HEK293 (cell line): ENCODE data around the genes DIRAS3, RPE65 and SRSF11.

DNA sequence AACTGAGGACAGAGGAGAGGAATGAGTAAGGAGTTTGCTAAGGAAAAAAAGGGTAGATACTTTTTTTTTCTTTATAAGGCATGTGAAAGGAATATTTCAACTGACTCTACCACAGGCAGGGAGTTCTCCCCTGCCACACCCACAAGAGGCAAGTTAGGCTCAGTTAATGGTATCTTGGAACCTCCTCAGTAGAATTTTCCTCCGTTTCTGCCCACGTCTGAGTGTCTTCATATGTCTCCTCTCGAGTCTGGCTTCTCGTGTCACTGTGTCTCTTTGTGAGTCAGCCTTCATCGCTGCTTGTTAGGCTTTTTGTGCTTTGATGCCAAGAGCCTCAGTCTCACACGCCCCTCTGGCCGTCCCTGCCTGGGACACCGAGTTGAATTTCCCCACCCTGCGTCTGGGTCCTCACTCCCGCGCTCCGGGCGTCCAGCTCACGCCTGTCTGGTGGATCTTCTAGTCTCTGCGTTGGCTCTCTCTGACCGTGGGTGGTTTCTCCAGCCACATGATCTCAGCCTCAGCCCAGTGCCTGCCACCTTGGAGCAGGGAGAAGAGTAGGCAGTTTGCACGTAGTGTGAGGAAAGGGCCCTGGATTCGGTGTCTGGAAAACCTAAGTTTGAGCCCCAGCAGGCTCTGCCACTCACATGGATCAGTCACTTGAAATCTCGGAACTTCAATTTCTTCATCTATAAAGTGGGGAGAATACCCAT is 125.7 kb upstream of the GADD45A start:
- PRO-cap = bidirectional peak, plus-strand start at position 455 of the sequence, minus-strand start at position 373 of the sequence
- RRBS, 2 experiments = no CpG with 5 or more reads among the region's 19 CpGs

DNA sequence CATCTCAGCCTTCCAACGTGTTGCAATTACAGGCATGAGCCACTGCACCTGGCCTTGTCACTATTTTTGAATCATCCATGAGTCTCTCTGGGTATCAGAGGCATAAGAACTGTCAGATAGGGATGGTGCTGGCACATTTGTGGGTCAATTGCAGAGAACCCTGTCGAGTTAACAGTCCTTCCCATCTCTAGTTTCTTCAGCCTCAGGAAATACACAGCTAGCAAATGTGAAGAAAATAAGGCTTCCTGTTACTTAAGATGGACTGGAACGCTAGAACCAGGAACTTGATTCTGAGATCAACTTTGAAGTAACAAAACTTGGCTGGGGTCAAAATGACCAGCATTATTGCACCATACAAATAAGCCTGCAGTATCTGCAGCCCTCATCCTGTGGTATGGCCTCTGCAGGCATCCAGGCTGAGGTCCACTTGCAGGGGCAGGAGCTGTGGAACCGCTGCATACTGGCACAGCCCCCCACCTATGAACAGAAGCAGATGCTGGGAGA is 124.2 kb upstream of the GADD45A start:
- PRO-cap = no peak
- RRBS, 2 experiments = no CpG with 5 or more reads among the region's 4 CpGs

GRCh38 chr1:67588154-67588714 is 96.8 kb upstream of the GADD45A start:
- PRO-cap = no peak
- RRBS, 2 experiments = no CpG with 5 or more reads among the region's 7 CpGs

DNA sequence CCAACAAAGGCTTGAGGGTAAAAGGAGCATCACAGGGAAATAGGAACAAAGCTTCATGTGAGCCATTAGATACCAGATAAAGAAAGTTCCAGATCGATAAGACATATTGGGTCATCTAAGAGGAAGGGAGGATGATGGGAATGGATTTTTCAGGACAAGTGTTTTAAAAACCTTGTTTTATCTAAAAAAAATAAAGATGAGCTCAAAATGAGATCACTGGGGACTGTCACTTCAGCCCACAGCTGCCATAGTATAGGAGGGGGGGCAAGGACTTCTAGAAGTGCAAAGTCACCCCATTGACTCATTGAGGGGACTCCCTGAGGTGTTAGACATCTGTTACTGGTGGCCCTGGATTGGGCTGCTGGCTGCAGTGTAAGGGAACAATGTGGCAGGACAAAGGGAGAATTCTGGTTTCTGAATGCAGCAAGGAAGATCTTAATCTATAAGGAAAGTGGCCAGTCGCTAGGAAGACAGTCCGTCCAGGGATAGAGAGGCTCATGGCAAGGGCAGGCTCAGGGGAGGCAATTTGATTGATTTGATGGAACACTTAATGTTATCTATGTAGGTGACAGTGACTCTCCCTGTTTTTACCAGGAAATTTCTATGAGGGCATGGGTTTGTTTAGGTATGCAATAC is 38.3 kb upstream of the GADD45A start:
- PRO-cap = no peak
- RRBS, 2 experiments = no CpG with 5 or more reads among the region's 3 CpGs

GRCh38 chr1:67686201-67687295 is 1.5 kb downstream of the GADD45A start:
- PRO-cap = bidirectional peak, plus-strand start at chr1:67686368, minus-strand start at chr1:67686236; bidirectional peak, plus-strand start at chr1:67686937, minus-strand start at chr1:67686829
- RRBS, 2 experiments = 1 to 3% methylated on average over 18 of the region's 52 CpGs

DNA sequence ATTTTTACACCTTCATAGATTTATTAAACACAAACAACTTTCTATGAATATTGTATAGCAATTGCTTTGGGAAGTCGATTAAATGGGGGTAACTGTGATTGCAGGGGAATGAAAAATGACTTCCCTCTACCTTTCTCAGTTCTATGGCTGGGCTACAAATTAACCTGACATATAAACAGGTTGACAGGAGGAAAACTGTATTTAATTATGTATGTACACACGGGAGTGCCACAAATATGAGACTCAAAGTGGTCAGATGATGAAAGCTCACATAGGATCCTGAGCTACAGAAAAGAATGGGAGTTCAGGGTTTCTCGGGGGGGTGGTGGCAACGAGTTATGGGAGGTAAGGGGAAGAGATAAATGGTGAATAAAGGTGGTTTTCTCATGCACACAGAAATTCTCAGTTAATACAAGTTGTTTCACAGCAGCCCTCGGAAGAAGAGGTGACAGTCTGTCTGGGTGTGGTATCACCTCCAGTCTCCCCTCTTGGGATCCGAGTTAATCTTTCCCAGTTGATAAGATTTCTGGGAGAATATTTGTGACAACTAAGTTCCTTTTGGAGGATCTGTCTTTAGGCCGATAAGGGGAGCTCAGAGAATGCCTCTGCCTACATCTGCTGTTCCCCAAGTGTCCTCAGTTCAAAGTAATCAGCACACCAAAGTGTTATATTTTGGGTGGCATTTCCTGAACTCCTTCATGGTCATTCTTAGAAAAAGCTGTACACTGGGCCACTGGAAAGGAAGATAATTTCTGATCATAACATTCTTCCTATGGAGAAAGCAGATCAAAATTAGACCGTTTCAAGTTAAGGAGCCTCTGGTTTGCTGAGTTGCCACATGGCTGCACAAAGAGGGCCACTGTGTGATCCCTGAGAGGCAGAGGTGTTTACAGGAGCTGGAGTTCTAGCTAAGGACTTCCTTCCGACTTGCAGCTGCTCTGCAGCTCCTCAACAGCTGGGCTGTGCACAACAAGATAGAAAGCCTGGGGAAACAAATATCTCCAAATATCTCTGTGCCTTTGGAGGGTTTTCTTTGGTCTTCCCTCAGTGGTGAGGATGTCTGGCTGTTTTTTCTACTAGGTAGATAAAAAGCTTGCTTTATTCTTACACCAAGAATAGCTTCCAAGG is 26.5 kb downstream of the GADD45A start:
- PRO-cap = no peak
- RRBS, 2 experiments = no CpG with 5 or more reads among the region's 9 CpGs

GRCh38 chr1:67818895-67819471 is 14.3 kb downstream of the GNG12 start:
- PRO-cap = no peak
- RRBS, 2 experiments = no CpG with 5 or more reads among the region's 7 CpGs

DNA sequence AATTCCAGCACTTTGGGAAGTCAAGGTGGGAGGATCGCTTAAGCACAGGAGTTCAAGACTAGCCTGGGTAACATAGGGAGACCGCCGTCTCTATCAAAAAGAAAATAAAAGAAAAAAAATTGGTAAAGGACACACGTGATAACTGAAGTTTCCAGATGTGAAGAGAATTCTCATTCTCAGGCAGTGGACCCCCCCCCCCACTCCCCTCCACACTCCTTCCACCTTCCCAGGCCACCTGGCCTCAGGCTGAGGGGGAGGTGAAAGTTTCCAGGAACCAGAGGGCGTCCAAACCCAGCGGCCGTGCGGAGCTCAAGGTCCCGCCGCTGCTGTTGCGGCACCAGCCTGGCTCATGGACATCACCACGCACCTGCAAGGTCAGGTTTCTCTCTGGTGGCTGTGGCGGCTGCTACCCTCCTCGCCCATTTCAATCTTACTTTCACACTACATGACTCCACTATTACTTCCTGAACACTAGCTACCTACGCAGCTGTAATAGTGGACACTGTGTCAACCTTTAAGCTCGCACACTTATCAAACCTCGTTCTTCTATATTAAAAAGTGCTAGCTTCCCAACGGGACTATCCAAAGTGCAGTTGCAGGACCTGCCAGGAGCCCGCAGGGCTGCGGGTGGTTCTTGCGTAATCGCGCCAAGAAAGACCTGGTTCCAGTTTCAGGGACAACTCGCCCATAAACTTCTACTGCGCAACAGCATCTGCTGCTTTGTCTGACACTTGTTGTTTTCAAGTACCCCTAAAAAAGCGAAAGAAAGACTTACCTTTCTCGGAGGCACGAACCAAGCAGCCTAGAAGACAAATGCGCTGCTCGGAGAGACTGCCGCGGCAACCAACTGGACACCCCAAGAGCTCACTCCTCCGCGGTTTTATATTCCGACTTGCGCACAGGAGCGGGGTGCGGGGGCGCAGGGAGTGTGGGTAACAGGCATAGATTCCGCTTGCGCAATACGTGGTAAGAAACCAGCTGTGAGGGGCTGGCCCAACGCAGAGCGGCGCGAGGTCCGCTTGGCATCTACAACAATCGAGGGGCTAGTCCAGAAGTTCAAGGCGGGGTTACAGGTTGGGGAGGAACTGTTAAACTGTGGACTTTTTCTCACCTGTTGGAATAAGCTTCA is at the start of gene DIRAS3:
DIRAS3 (minus strand) TSS at position 855 of the 1,129 bp plus-strand sequence.
- PRO-cap = no peak
- RRBS, 2 experiments = no CpG with 5 or more reads among the region's 49 CpGs

GRCh38 chr1:68213457-68214202 is 18.7 kb downstream of the WLS start:
- PRO-cap = no peak
- RRBS, 2 experiments = no CpG with 5 or more reads among the region's 6 CpGs

GRCh38 chr1:68449648-68450147 is at the start of gene RPE65:
Gene RPE65 (minus strand): TSS chr1:68449954.
- PRO-cap = no peak
- RRBS, 2 experiments = no CpG with 5 or more reads among the region's 1 CpG

DNA sequence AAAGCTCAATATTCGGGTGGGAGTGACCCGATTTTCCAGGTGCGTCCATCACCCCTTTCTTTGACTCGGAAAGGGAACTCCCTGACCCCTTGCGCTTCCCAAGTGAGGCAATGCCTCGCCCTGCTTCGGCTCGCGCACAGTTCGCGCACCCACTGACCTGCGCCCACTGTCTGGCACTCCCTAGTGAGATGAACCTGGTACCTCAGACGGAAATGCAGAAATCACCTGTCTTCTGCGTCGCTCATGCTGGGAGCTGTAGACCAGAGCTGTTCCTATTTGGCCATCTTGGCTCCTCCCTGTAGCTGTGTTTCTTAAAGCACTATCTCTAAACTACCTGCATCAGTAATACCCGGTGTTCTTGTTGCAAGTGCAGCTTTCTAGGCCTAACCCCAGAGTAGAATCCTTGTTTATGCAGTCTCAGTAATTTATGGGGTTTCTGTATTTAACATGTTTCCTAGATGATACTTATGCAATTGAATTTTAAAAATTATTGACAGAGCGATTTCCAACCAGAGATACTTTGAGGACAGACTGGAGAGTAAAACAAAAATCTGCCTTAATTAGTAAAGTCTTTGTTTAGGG is 447.4 kb upstream of the LRRC7 start:
- PRO-cap = no peak
- RRBS, 2 experiments = no CpG with 5 or more reads among the region's 17 CpGs

DNA sequence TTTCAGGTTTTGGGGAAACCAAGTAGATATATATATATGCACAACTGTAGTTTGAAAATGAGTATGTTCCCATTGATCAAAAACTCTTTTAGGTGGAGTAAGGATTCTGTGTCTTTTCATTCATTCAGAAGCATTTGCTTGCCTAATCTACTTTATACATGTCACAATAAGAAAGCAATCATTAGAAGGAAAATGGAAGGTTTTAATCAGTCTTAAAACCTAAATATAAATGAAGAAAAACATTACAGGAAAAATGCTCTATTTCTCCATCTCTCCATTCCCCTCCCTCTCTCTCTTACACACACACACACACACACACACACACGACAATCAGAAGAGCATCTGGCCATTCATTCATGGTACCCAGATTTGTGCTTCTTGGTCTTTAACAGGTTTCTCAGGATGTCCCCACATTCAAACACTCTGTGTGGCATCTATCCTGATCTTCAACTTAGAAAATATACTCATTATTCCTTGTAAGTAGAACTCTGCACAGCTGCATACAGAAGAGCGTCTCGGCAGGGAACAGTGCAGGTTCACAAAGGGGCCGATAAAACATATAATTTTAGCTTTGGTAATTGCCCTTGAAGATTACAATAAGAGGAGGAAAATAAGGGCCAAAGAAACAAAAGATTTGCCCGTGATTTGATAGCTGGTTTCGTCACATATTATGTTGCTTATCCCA is 801 bp downstream of the LRRC40 start:
- PRO-cap = unidirectional peak, plus-strand start at position 501 of the sequence
- RRBS, 2 experiments = no CpG with 5 or more reads among the region's 6 CpGs

- PRO-cap = no peak
- RRBS, 2 experiments = no CpG with 5 or more reads among the region's 3 CpGs
Observed at GRCh38 chr1:70209995-70210299, 4.6 kb upstream of the LRRC40 start.

DNA sequence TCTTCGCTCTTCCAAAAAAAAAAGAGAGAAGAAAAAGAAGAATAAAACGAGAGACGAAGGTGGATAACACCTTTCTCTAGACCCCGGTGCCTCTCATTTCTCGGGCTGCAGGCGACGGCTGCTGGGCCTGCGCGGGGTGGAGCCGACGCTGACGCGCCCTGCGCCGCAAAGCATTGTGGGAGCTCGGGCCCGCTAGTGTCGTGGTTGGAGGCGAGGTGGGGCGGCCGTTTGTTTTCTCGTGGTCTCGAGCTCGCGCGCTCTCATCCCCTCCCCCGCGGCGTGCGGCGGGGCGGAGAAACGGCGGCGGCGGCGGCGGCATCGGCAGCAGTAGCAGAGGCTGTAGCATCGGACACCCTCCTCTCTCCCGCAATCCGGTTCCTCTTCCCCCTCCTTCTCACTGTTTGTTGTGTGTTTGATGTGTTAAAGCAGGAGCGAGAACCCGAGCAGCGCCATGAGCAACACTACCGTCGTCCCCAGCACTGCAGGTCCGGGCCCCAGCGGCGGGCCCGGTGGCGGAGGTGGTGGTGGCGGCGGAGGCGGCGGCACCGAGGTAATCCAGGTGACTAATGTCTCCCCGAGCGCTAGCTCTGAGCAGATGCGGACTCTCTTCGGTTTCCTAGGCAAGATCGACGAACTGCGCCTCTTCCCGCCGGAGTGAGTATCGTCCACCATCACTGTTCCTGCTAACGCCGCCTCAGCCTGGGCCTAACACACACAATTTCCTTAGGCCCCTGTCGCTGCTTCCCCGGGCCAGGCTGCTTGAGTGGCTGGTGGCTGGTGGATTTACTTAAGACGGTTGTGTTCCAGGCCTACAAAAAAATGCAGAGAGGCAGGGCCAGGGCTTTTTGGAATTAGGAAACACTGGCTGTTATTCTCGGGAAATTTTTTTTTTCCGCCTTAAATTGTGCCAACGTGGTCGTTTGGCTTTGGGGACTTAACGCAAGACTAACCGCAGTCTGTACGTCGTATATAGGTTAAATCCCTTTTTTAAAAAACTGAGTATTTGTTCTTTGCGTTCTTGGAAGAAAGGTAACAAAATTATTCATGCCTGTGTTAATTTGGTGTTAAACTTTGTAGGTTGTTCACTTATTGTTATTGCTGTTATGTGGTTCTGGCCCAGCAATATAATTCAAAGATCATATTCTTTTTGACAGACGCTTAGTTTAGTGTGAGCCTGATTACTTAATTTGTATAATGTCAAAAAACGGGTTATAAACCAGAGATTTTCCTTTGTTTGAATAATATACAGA is at the start of gene SRSF11:
SRSF11 (plus strand) TSS at position 195 of the 1,250 bp plus-strand sequence.
- PRO-cap = bidirectional peak, plus-strand start at position 292 of the sequence, minus-strand start at position 95 of the sequence; bidirectional peak, plus-strand start at position 674 of the sequence, minus-strand start at position 701 of the sequence; bidirectional peak, plus-strand start at position 817 of the sequence, minus-strand start at position 761 of the sequence
- RRBS, 2 experiments = 3% methylated on average over 4 of the region's 83 CpGs

GRCh38 chr1:70249663-70250280 is 28.6 kb downstream of the SRSF11 start:
- PRO-cap = no peak
- RRBS, 2 experiments = no CpG with 5 or more reads among the region's 5 CpGs

- PRO-cap = no peak
- RRBS, 2 experiments = no CpG with 5 or more reads among the region's 1 CpG
Observed at GRCh38 chr1:70410290-70410492, 877 bp upstream of the CTH start.

- PRO-cap = unidirectional peak, minus-strand start at chr1:71054402; unidirectional peak, minus-strand start at chr1:71054571
- RRBS, 2 experiments = 91 to 97% methylated on average over 5 to 6 of the region's 22 CpGs
Observed at GRCh38 chr1:71054134-71054896, 6.7 kb upstream of the PTGER3 start.

GRCh38 chr1:72206615-72207089 is 75.7 kb downstream of the NEGR1 start:
- PRO-cap = no peak

DNA sequence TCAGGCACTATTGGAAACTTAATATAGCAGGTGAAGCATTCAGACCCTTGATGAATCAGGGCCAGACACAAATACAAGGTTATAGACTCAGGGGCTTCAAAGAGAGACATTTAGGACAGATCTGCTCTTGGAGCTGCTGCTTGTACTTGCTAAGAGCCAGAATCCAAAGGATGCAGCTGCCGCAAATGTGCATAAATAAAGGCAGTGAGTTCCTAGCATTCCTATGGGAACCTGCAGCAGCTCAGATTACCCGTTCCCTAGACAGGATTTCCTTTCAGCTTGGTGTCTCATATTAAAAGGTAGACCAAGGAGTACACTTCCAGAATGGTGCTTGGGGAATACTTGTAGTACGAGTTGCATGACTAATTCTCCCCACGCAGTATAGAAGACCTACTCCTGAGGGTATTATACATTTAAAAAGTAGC is 9.7 kb upstream of the LRRC53 start:
- PRO-cap = no peak
- RRBS, 2 experiments = no CpG with 5 or more reads among the region's 4 CpGs

- PRO-cap = no peak
- RRBS, 2 experiments = no CpG with 5 or more reads among the region's 15 CpGs
Observed at GRCh38 chr1:74571598-74572305, 59.3 kb upstream of the LRRC53 start.